ENCODE results near the genes PAK2, FYTTD1 and IQCG.

DNA sequence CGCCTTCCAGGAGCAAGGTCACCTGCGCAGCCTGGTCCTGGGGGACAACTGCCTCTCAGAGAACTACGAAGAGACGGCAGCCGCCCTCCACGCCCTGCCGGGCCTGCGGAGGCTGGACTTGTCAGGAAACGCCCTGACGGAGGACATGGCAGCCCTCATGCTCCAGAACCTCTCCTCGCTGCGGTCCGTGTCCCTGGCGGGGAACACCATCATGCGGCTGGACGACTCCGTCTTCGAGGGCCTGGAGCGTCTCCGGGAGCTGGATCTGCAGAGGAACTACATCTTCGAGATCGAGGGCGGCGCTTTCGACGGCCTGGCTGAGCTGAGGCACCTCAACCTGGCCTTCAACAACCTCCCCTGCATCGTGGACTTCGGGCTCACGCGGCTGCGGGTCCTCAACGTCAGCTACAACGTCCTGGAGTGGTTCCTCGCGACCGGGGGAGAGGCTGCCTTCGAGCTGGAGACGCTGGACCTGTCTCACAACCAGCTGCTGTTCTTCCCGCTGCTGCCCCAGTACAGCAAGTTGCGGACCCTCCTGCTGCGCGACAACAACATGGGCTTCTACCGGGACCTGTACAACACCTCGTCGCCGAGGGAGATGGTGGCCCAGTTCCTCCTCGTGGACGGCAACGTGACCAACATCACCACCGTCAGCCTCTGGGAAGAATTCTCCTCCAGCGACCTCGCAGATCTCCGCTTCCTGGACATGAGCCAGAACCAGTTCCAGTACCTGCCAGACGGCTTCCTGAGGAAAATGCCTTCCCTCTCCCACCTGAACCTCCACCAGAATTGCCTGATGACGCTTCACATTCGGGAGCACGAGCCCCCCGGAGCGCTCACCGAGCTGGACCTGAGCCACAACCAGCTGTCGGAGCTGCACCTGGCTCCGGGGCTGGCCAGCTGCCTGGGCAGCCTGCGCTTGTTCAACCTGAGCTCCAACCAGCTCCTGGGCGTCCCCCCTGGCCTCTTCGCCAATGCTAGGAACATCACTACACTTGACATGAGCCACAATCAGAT, 20.8 kb downstream of the NRROS start:
- RRBS: 3% methylated on average over 5 of the region's 65 CpGs

DNA sequence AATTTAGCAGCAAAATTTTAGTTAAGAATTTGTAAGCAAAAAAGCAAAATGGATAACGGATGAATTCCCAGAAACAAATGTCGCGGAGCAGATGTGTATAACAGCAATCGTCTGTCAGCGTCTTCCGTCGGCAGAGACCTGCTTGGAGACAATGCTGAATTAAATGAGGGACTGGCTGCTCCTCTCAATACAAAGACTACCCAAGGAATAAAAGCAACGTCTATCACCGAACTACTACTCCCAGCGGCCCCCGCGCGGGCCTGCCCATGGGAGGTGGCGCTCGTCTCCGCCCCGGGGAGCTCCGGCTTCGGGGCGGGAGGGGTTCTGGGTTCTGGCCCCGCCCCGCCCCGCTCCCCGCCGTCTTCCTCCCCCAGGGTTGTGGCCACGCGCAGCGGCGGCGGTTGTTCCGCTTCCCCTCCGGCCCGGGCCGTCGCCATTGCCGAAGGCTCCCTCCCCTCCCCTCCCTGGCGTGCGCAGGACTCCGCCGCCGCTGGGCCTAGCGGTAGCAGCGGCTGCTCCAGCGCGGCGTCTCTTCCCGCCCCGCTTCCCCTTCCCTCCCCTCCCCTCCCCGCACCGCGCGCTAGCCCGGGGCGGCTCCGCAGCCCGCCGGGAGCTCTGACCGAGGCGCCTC, at the start of gene PAK2:
Gene PAK2, plus strand, starts transcription at position 360 of the 631 bp plus-strand sequence.
- RRBS: 1% methylated on average over 3 of the region's 59 CpGs

DNA sequence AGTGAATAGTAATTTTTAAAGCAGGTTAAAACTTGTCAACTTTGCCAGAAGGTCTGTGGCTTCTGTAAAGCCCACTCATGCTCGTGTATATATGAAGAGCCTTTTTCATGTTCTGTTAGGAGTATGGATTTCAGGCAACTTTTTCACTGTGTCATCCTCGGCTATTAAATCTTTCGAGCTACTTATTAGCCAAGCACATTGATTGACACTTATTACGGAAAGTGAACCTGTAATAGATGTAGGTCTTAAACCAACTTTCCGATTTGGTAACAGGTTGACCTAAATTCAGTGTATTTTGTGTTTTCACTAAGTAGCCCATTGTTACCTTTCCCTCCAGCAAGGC, 1.6 kb downstream of the PAK2 start:
- RRBS: no CpG with 5 or more reads among the region's 5 CpGs

GRCh38 chr3:196906541-196907250, 35.6 kb downstream of the NCBP2 start:
- RRBS: no CpG with 5 or more reads among the region's 5 CpGs

- RRBS: 46% methylated on average over 14 of the region's 47 CpGs
Observed at GRCh38 chr3:197023083-197024274, 6.1 kb downstream of the MELTF start.

GRCh38 chr3:197031003-197032116, 1.7 kb upstream of the MELTF start:
- RRBS: no CpG with 5 or more reads among the region's 20 CpGs

GRCh38 chr3:197119251-197119969, 89.8 kb upstream of the MELTF start:
- RRBS: no CpG with 5 or more reads among the region's 3 CpGs

- RRBS: no CpG with 5 or more reads among the region's 6 CpGs
Observed at GRCh38 chr3:197139979-197140491, 110.4 kb upstream of the MELTF start.

DNA sequence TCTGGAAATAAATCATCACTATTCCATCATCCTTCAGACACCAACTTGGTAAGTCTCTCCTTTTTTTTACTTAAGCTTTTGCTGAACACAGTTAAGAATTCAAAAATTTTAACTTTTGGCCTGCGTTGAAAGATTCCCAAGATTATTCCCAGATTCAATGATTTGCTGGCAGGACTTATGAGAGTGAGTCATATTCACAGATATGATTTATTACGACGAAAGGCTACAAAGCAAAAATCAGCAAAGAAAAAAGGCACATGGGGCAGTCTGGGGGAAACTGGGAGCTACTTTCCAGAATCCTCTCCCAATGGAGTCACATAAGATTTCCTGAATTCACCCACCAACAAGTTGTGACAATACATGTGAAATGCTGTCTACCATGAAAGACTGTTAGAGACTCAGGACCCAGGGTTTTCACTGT, 82.2 kb downstream of the DLG1 start:
- RRBS: no CpG with 5 or more reads among the region's 3 CpGs

DNA sequence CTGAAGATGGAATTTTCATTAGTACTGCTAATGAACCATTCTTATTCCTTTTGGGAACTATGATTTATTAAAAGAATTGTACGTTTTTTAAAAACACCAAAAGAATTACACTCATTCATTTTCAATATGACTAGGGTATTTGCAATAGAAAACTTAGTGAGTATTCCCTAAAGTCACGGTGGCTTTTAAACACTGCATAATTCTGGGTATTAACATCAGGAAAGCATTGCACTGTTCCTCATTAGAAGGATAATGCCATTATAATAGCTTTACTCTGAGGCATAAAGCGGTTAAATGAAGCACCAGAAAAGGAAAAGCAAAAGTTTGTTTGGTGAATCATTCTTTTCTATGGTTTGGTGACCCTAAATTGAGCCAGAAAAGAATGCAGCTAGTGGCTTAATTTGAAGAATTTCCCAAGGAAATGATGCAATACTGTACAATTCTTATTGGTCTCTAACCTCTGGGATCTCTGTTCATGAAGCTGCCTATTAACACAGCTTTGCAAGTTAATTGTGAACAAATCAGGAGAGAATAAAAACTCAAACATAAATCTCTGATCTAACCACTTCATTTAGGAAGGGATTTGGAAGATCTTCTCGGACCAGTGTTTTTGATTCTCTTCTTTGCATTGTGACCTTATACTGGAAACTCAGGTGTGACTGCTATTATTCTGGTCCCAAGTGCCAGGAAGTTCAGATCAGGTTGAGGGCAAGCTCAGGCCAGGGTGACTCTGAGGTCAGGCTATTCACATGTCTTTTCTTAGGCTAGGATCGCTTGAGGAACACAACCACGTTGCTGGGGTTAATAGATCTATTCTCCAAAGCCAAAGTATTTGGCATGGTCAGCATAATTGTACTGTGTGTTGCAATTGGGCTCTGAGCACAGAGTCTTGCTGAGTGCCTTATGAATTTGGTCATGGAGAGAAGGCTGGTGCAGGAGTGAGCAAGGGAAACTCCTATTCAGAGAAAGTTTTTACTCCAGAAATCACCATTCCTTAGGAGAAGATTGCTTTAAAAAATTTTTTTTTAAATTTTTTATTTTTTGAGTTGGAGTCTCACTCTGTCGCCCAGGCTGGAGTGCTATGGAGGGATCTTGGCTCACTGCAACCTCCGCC, 11.3 kb upstream of the DLG1 start:
- RRBS: no CpG with 5 or more reads among the region's 8 CpGs

DNA sequence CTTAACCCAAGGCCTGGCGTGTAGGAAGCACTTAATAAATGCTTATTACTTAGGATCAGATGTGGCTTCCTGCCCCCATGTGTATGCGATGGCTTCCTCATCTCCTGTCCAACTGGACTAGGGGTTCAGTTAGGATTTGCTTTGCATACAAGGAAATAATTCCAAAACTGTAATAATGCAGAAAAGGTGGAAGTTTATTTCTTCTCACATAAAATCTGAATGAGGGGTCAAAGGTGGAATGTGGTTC, 54.6 kb downstream of the BDH1 start:
- RRBS: no CpG with 5 or more reads among the region's 2 CpGs

GRCh38 chr3:197549194-197550115, 6.3 kb downstream of the BDH1 start:
- RRBS: no CpG with 5 or more reads among the region's 11 CpGs

DNA sequence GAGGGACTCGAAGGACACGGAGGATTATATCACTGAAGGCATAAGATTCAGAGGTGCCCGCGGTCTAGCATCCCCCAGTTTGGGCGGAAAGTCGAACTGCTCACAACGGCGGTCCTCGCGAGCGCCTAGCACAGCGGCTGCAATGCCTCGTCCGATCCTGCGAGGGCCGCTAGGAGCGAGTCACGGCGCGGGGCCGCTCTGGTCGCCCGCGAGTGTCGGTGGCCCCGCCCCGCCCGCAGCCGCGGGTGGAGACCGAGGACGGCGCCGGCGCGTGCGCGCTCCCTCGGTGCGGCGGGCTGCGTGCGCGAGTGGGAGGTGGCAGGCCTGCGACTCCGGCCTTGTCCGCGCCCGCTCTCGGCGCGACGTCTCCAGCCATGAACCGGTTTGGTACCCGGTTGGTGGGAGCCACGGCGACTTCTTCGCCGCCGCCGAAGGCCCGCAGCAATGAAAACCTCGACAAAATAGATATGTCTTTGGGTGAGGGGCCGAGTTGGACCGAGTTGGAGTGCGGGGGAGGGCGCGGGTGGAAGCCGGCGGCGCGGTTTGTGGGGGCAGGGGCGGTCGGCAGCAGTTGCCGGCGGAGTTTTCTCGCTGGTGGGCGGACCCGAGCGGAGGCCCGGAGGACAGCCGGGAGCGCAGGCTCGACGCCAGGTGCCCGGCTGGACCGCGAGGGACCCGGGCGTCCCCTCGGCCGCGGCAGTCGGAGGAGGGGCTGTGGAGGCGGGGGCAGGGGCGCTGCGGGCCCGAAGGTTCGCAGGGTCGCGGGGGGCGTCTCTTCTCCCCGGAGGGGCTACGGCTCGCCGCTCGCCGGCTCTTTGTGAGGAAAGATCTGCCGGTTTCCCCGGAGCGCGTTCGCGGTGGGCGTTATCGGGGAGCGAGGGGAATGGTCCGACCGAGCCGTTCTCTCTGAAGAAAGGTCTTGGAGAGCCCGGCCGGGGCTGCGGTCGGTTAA, at the start of gene FYTTD1:
Gene FYTTD1, plus strand, starts transcription at position 286 of the 952 bp plus-strand sequence.
- RRBS: 1% methylated on average over 55 of the region's 124 CpGs

DNA sequence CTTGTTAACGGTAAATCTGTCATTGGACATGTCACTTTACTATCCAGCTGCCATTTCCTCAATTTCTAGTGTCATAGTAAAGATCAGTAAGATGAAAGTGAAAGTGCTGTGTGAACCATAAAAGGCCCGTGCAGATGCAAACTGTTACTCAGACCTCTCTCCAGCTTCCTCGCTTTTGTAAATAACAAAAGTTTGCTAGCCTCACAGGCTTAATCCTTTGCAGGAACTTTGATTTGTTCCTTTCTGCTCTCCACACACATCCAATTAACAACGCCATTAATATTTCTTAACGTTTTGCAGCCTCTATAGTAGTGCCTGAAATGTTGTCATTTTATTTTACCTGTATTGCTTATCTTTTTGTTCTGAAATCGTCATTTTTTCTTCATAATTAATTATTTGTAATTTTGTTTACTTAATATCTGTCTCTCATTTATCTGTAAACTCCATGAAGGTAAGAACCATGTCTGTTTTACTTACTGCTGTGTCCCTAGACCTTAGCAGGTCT, 57.2 kb downstream of the LRCH3 start:
- RRBS: no CpG with 5 or more reads among the region's 6 CpGs

GRCh38 chr3:197959658-197960143, at the start of gene IQCG:
TSS of gene IQCG (minus strand) at chr3:197959991.
- RRBS: under 1% methylated on average over 11 of the region's 22 CpGs

GRCh38 chr3:198027820-198028500, 67.9 kb downstream of the LMLN start:
- RRBS: no CpG with 5 or more reads among the region's 12 CpGs

DNA sequence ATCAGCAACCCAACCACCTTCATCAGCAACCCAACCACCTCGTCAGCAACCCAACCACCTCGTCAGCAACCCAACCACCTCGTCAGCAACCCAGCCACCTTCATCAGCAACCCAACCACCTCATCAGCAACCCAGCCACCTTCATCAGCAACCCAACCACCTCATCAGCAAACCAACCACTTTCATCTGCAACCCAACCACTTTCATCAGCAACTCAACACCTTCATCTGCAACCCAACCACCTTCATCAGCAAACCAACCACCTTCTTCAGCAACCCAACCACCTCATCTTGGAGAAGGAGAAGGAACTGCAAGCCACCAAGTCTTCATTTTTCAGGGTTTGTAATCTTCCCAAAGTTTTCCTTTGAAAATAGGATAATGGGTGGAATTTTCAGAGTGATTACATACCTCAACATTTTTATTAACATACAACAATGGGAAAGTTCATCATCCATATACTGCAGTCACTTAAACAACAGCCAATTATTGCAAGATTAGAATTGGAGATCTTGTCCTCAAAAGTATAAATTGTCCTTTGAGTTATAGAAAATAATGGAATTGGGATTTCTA, 78.9 kb downstream of the LMLN start:
- RRBS: no CpG with 5 or more reads among the region's 3 CpGs

DNA sequence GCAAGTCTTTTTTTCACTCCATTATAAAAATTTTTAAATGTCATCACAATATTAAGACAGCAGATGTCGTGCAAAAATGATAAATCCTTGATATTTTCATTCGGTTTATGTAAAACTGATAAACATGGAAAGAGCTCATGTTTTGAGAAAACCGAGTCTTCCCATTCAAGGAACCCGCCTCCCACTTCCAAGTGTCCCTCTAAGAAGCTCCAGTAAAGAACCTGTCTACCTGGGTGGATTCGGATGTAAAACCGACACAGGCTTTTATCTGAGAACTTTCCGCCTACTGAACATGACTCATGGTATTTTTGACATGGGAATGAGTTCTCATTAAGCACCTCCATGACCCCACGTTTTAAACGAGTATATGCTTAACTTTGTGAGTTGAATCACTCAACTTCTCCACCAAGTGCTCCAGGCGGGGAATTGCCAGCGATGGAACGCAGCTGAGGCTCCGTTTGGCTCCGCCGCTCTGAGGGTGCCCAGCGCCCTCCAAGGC, 119.8 kb downstream of the LMLN start:
- RRBS: no CpG with 5 or more reads among the region's 16 CpGs